SP-49 (cell line): ENCODE data around the genes FGF16, HDX, APOOL and POF1B.

DNA sequence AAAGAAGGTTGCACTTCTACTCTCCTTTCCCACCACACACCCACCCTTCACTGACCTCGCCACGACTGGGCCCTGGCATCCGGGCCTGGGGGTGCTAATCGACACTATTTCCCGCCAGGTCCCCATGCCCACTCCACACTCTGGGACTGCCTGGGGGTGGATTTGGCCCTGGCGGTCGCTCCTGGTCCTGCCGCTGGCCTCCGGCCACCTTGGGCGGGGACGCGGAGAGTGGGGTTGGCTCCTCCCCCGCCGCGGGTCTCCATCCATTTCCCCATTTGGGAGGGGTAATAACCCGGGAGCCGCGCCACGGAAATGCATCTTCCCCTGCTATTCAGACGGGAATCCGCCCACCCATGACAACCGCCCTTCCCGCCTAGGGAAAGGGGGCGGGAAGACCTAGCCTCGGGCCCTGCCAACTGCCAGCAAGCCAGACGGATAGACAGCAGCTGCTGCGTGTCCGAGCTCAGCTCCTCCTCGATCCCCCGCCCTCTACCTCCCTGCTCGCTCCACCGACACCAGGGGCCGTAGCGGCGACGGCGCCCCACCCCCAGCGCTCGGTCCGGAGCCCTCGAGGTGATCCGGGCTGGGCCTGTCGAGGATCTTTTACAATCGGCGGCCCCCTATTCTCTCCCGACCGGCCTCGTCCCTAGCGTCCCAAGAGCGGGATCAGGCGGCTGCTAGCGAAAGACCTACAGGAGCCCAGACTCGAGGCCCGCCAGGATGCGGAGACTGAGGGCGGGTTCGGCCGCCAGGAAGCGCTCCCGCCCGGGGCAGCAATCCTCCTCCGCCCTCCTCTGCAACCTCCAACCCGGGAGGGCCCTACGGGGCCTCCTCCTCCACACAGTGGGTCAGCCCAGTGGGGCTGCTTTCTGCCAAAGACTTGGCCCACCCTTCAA lies 78.0 kb downstream of the RLIM start:
- PRO-cap = no peak

GRCh38 chrX:74794478-74794816 lies 130.8 kb downstream of the NEXMIF start:
- PRO-cap = no peak

- PRO-cap = no peak
Measured at GRCh38 chrX:75884760-75885047, 99.7 kb upstream of the MAGEE2 start.

DNA sequence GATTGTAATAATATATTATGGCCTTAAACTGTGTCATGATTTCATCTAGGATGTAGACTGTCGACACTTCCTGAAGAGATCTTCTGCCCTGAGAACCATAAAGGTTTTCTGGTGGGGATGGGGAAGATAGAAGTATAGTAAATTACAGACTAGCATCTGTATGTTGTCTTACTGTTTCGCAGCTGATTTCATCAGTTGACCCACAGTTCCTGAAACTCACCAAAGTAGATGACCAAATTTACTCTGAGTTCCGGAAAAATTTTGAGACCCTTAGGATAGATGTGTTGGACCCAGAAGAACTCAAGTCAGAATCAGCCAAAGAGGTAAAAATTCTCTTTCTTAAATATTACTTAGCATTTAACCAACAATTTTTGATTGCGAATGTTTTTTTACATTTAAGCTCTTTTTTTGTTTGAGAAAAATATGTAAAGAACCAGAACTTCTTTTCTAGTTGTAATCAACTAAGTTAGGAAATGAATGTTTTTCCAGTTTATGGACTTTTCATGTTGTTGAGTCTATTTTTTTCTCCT lies 2.5 kb downstream of the PBDC1 start:
- PRO-cap = no peak

- PRO-cap = no peak
Measured at GRCh38 chrX:76509023-76509494, 81.5 kb downstream of the MAGEE1 start.

DNA sequence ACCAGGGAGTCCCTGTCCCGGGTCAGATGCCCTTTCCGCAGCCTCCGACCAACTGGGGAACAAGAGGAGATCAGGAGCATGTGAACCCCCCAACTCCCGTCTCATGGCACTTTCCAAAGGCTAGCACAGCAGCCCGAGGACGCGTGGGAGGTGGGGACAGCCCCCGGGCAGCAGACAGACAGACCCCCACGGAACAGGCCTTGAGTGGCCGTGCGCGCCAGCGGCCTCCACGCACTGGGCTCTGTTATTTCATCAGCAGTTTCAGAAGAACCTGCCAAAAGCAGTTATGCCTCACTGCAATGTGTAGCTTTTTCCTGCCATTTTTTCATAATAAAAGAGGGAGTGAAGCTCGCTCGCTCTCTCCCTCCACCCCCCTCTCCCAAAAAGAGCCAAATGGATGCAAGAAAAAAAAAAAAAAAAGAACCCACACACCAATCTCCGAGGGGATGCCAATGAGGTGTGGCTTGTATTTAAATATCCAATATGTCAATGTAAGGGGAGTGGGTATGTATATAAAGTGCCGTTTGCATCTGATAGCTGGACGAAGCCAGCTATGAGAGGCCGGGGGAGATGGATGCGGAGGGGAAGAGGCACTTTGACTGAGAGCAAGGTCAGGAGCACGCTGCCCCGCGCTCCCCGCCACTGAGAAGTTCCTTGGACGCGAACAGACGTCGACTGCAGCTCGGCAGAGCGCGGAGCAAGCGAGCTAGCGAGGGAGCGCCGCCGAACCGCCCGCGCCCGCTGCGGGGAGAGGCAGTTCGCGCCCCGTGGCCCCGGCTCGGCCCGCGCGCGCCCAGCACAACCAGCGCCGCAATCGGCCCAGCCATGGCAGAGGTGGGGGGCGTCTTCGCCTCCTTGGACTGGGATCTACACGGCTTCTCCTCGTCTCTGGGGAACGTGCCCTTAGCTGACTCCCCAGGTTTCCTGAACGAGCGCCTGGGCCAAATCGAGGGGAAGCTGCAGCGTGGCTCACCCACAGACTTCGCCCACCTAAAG lies at the start of gene FGF16:
Gene FGF16, plus strand, starts transcription at position 540 of the 996 bp plus-strand sequence.
- PRO-cap = no peak

DNA sequence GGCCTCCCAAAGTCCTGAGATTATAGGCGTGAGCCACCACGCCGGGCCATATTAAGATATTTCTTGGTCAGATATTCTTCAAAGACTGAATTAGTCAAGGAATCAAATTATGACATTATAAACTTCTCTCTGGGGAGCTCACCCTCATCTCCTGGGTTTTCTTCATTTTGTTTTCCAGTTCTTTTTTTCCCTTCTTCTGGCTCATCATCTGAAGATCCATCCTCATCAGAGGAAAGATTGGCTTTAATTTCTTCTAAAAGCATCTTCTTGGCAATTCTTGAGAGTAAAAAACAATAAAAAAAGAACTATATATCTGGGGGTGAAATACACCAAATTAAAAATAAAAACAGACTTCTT lies 121.5 kb downstream of the ATRX start:
- PRO-cap = no peak

DNA sequence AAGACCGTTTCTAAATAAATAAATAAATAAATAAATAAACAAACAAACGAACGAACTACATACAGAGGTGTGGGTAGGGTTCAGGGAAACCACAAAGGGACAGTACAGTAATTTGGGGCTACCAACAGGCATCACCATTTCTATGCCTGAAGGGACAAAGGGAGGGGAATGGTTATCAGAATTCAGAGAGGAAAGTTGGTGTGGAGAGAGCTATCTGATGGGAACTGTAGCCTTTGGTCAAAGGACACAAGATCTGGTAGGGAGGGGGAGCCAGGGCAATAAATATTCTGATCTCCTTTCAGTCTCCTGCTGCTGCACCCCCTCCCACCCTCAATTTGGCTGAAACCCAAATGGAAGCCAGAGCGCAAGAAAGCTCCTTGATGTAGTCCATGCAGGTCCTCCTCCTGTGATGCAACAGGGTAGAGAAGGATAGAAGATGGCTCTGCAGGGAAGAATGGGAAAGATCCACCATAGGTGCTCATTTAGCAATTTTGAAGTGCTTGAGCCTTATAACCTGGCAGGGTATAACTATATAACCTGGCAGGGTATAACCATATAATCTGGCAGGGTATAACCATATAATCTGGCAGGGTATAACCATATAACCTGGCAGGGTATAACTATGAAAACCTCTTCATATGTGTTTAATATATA lies 14.6 kb downstream of the PGK1 start:
- PRO-cap = no peak

DNA sequence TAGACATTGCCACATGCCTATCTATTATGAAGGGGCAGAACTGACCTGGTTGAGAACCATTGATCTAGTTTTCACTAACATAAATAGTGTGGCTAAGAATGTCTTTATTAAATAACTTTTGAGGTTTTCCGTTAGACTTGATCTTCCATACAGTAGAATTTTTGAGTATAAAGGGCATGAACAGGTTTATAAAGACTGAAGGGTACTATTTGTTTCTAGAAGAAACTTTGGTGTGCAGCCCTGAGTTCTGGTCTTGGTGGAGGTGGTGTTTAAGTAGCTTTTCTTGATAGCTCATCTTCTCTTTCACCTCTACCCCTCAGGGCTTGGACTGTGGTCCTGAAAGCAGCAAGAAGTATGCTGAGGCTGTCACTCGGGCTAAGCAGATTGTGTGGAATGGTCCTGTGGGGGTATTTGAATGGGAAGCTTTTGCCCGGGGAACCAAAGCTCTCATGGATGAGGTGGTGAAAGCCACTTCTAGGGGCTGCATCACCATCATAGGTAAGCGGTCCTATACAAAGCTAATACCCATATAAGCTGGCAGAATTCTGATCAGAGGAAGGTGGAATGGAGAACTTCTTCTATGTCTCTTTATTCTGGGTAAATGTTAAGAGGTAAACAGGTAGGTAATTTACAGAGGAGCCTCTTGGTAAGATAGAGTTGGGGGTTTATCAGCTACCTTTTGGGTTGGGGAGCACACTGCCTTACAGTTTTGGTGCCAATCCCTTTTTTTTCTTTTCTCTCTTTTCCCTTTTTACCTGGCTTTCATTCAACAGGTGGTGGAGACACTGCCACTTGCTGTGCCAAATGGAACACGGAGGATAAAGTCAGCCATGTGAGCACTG lies 14.7 kb downstream of the TAF9B start:
- PRO-cap = no peak

- PRO-cap = no peak
Measured at GRCh38 chrX:78754779-78755436, 7.4 kb downstream of the LPAR4 start.

- PRO-cap = no peak
Measured at GRCh38 chrX:79325245-79325711, 41.9 kb downstream of the ITM2A start.

DNA sequence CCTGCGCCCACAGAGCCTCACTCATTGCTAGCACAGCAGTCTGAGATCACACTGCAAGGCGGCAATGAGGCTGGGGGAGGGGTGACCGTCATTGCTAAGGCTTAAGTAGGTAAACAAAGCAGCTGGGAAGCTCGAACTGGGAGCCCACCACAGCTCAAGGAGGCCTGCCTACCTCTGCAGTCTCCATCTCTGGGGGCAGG lies 738.6 kb downstream of the SH3BGRL start:
- PRO-cap = no peak

DNA sequence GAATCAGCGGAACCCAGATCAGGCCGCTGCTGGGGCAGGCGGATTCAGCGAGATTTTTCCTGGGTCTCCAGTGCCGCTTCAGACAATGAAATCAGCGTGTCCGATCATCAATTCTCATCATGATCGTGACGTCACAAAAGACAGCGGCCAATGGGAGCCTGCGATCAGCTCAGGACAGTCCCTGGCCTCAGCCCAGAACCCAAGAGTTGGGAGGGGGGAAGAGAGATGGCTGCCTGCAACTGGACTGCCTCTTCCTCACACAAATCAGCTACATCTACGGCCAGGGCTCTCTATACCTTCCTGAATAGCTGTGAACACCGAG lies at the start of gene HDX:
Gene HDX, minus strand, starts transcription at position 87 of the 322 bp plus-strand sequence.
- PRO-cap = no peak

DNA sequence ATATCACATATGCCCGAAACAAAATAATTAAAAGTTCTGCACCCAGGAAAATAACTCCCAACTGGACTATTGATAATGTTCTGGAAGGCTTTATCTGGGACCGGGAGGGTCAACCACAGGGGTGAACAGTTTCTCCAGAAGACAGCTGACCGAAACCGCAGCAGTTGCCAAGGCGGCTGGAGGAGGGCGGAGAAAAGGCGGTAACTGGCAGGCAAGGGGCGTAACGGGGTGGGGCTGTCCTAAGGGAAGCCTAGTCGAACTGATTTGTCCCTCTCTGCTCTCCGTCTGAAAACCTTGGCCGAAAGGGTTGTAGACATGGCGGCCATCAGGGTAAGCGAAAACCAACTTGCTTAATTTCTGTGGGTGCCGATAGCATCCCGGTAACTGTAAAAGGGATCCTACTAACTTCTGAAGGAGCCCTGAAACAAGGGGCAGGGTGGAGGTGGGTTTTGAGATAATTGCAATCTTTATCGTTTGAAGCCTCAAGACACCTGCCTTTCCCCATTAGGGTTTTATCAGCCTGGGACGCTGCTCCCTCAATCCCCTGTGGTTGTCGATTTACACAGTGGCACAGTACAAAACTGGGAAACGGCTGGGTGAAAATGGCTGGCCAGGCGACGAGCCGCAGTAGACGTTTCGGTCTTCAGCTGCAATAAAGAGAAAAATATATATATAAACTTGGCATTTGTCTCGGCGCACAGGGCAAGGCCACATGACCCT lies at the start of gene APOOL:
Gene APOOL, plus strand, starts transcription at position 280 of the 720 bp plus-strand sequence.
- PRO-cap = no peak

- PRO-cap = no peak
Measured at GRCh38 chrX:85379215-85379960, at the start of gene POF1B. POF1B (minus strand) TSS chrX:85379665.

DNA sequence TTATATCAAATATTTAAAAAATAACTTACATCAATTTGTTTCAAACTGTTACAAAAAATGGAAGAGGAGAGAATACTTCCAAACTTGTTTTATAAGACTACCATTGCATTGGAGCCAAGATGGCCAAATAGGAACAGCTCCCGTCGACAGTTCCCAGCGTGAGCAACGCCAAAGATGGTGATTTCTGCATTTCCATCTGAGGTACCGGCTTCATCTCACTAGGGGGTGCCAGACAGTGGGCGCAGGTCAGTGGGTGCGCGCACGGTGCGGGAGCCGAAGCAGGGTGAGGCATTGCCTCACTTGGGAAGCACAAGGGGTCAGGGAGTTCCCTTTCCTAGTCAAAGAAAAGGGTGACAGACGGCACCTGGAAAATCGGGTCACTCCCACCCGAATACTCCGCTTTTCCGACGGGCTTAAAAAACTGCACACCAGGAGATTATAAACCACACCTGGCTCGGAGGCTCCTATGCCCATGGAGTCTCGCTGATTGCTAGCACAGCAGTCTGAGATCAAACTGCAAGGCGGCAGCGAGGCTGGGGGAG lies 149.7 kb upstream of the POF1B start:
- PRO-cap = no peak

- PRO-cap = no peak
Measured at GRCh38 chrX:87728445-87728953, 210.9 kb downstream of the KLHL4 start.

- PRO-cap = no peak
Measured at GRCh38 chrX:89539080-89539503, 382.6 kb upstream of the TGIF2LX start.

GRCh38 chrX:92105114-92105718 lies 326.0 kb downstream of the PCDH11X start:
- PRO-cap = no peak

DNA sequence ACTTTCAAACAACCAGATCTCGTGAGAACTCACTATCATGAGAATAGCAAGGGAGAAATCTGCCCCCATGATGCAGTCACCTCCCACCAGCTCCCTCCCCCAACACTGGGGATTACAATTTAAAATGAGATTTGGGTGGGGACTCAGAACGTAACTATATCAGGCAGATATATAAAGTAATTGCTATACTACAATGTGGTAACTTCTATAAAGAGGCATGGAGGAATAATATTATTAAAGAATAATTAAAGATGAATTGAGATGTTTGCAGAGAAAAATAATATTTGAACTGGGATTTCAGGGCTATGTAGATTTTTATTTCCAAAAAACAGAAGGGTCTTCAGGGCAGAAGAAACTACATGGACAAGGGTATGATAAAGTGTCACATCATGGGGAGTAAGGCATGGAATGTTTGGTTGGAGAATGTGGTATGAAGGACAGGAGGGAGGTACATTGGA lies 109.9 kb downstream of the RPA4 start:
- PRO-cap = no peak